Pulmonary artery (tissue), 1 donor: ENCODE results near the genes MRGPRX2, NAV2 and ANO3.

- PRO-cap: no peak
Observed at GRCh38 chr11:18396800-18397066, 2.4 kb downstream of the LDHA start.

DNA sequence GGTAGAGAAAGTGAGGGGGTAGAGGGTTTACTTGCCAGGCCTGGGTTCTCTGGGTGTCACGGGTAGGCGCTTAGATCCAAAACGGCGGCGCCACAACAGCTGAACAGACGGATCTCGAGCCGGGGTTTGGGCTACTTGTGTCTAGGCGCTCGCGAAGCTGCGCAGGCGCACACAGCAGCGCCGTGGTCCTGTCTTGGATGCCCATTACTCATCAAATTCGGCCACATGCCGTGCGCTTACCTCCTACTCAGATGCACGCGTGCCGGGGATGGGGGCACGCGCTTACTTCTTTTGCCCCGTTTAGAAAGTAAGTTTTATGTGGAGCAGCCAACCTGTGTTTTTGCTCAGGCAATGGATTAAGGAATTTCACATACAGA lies 501 bp upstream of the SPTY2D1 start:
- PRO-cap: bidirectional peak, plus-strand start at position 251 of the sequence, minus-strand start at position 109 of the sequence

DNA sequence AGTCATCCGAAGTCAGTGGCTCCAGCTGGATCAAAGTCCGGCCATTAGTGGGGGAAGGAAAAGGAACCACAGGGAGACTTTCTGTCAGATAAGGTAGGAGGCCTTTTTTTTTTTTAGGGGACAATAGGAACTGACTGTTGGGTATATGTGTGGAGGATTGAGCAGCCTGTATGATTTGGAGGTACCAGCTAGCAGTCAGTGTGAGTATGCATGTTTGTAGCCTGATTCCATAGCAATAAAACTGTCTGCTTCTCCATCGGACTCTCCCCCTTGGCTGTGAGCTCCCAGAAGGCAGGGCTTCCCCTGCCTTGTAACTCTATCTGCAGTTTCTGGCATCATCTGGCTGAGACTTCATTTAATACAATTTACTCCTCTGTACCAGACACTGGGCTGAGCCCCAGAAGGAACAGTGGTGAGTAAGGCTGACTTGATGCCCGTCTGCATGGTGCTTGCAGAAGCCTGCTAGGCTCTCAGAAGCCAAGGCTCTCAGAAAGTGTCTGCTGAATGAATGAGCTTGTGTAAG lies 5.7 kb downstream of the IGSF22 start:
- PRO-cap: no peak

- PRO-cap: no peak
Observed at GRCh38 chr11:19060442-19060927, at the start of gene MRGPRX2. MRGPRX2 (minus strand) TSS chr11:19060717.

DNA sequence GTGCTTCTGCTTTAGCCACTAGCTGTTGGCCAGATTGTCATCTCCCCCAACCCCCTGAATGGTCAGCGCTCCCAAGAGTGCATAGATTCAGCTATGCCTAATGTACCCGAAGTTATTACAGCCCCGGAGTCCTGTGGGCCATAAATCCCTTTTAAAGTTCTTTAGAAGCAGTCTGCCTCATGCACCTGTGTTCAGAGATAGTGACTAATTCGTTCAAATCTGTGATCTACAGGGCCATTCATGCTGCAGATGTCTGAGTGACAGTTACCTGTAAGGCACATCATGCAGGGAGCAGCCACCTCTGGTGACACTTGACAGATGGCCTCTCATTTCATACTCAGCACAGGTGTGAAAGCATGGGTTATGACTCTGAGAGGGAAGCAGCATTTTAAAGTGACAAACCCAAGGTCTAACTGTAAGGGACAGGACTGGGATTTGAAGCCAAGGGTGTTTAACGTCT lies 2.4 kb upstream of the E2F8 start:
- PRO-cap: no peak

- PRO-cap: no peak
Observed at GRCh38 chr11:19595817-19596885, 116.5 kb upstream of the NAV2 start.

DNA sequence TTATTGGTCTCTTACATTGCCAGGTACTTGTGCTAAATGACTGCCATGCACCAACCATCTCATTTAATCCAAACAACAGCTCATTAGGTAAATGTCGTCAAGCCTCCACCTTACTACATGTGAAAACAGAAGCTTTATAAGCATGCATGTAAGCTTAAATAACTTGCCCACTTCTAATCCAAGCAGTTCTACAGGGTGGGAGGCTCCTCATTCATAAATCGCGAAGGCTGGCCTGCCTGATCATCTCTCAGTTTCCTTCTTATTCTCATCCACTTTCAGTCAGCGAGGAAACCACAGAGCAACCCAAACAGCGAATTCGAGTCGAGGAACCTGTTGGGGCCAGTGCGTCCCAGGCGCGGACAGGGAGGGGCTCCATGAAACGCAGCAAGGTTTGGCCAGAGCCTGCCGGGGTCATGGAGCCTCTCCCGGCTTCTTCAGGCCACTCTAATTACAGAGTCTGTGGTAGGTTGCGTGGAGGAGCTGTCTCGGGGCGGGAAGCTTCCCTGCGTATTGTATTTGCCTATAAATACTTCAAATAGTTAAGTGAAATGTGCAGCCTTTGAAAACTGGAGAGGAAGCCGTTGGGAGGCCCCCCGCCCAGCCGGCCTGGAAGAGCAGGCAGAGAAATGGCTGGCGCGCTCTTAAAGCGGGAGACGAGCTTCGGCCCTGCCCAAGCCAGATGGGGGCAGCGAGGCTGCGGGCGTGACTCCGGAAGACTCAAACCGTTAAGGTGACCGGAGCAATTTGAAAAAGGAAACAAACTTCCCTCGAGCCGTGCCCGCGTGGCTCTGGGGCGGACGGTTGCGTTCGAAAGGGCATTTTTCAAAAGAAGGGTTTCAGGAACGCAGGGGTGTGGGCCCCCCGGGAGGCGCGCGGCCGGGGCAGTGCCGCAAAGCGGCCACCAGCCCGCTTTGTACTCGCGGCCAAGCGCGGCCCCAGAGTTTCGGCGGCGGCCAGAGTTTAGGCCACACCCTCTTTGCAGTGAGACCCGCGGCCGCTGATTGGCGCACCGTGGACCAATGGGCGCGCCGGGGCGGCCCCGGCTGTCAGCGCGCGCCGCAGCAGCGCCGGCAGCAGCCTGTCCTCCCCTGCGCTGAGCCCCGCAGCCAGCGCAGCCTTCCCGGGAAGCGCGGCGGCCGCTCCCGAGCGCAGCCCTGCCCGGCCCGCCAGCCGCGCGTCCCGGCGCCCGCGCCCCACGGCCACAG lies at the start of gene NAV2:
NAV2 (plus strand) TSS at position 1,081 of the 1,205 bp plus-strand sequence.
- PRO-cap: bidirectional peak, plus-strand start at position 1,081 of the sequence, minus-strand start at position 919 of the sequence

DNA sequence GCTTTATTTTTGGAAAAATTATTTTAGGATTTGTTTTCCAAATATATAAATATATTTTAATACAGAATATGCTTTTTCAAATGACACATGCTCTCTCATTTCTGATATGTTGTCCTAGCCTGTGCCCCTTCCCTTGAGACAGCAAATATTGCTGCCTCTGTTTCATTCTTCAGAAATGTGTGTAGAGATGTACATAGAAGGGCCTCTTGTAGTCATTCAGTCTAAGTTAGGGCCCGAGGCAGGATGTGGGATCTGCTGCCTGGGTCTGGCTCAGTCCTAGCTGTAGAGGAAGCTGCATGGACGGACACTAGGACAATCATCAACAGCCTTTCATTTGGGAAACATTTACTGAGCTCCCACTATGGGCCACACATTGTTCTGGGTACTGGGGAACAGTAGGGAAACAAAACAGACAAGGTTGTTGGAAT lies 62.5 kb downstream of the NAV2 start:
- PRO-cap: no peak

DNA sequence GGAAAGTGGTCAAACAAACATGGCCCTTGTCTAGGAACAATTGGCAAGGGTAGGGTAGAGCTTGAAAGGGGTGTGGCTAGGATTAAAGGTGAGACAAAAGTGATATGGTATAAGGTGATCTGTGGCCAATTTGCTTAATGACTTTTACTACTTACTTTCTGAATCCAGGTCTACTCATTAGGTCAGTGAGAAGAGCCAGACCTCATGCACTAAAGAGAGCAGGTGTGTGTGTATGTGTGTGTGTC lies 91.2 kb downstream of the NAV2 start:
- PRO-cap: no peak

- PRO-cap: no peak
Observed at GRCh38 chr11:20022668-20023475, 137.4 kb downstream of the DBX1 start.

- PRO-cap: no peak
Observed at GRCh38 chr11:20118080-20118808, 42.0 kb downstream of the DBX1 start.

GRCh38 chr11:22076219-22076920 lies 116.5 kb upstream of the ANO5 start:
- PRO-cap: no peak

GRCh38 chr11:22147840-22148311 lies 45.0 kb upstream of the ANO5 start:
- PRO-cap: no peak

- PRO-cap: no peak
Observed at GRCh38 chr11:22192256-22192762, 576 bp upstream of the ANO5 start.

DNA sequence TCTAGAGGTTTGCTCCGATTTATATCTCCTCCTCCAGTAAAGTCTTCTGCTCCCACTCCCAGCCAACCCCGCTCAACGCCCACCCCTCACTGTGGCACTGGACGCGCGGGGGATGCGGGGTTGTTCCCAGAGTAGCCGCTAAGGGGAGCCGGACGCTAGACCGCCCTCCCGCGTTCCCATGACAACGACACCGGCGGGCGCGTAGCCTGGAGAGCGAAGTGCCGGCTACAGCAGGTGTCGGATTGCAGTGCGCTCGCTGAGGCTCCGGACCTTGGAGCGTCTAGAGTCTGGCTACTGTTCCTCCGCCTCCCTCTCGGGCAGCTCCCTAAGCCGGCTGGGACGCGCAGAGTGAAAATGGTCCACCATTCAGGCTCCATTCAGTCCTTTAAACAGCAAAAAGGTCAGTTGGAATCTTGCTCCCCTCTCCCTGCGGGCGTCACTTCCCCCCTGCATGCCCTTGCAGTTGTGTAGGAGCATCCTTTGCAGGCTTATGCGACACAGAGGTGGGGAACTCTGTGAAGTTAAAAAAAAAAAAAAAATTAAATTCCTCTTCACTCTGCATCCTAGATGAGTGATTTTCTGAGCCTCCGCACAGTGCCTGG lies at the start of gene ANO3:
ANO3 (plus strand) TSS at position 209 of the 602 bp plus-strand sequence.
- PRO-cap: no peak

GRCh38 chr11:26669092-26669679 lies 52.7 kb downstream of the SLC5A12 start:
- PRO-cap: no peak

- PRO-cap: no peak
Observed at GRCh38 chr11:26996337-26996992, 2.6 kb downstream of the FIBIN start.

GRCh38 chr11:27219412-27220337 lies 143.3 kb downstream of the CCDC34 start:
- PRO-cap: no peak

- PRO-cap: no peak
Observed at GRCh38 chr11:27258258-27258827, 104.7 kb downstream of the CCDC34 start.

- PRO-cap: no peak
Observed at GRCh38 chr11:27375150-27375890, 12.3 kb upstream of the CCDC34 start.